MCF 10A (cell line): ENCODE measurements around a stretch of chr6.

DNA sequence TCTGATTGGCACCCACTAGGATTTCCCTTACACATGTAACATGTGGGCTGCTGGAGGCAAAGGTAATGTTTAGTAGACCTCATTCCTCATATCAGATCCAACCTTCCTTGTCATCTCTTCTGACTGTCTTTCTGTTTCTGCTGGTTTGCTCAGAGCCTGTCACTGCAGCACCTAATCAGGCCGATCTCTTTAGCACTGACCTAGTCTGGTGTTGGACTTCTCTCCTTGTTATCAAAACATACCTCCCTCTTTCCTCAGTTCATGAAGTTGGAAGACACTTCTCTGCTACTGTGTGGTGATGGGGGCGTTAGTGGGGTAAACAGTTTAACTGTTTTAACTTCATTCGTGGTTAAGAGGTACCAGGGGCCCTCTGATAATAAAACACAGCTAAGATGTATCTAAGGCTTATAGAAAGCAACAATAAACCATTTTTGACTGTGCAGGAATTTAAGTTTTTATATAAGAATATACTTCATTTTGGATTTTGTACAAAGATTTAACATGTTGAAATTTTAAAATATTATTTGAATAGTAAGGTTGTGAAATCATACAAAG is 54.6 kb upstream of the BACH2 start:
- PRO-cap, result no peak
- RRBS, result no CpG with 5 or more reads among the region's 3 CpGs

DNA sequence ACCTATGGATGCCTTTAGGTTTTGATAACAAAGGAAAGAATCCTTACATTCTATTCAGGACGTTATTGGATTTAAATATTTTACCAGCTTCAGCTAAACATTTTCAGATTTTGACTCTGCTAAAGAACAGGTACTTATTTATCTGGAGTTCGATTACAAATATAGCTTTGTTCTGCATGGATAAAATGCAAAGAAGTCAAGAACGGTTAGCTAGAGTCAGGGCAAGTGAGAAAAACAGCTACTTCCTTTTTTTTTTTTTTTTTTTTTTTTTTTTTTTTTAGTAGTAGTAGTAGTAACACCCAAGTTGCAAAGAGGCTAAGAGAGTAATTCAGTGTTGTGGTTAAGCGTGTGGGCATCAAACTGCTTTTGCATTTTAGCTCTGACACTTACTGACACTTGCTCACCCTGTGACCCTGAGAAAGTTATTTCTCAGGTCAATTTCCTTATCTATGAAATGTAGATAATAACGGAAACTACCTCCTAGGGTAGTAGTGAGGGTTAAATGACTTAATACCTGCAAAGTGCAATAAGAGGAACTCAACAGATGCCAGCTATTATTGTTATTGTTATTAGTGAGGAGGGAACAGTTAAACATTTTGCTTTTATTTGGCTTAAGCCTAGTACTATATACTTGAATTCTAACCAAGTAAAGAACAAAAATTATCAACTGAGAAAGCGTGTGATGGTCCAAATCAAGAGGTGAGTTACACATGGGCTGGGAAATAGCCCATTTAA is 86.6 kb upstream of the BACH2 start:
- PRO-cap, result no peak
- RRBS, result no CpG with 5 or more reads among the region's 6 CpGs

- PRO-cap, result no peak
- RRBS, result no CpG with 5 or more reads among the region's 6 CpGs
These were observed 96.5 kb upstream of the BACH2 start for GRCh38 chr6:90393099-90393652.

DNA sequence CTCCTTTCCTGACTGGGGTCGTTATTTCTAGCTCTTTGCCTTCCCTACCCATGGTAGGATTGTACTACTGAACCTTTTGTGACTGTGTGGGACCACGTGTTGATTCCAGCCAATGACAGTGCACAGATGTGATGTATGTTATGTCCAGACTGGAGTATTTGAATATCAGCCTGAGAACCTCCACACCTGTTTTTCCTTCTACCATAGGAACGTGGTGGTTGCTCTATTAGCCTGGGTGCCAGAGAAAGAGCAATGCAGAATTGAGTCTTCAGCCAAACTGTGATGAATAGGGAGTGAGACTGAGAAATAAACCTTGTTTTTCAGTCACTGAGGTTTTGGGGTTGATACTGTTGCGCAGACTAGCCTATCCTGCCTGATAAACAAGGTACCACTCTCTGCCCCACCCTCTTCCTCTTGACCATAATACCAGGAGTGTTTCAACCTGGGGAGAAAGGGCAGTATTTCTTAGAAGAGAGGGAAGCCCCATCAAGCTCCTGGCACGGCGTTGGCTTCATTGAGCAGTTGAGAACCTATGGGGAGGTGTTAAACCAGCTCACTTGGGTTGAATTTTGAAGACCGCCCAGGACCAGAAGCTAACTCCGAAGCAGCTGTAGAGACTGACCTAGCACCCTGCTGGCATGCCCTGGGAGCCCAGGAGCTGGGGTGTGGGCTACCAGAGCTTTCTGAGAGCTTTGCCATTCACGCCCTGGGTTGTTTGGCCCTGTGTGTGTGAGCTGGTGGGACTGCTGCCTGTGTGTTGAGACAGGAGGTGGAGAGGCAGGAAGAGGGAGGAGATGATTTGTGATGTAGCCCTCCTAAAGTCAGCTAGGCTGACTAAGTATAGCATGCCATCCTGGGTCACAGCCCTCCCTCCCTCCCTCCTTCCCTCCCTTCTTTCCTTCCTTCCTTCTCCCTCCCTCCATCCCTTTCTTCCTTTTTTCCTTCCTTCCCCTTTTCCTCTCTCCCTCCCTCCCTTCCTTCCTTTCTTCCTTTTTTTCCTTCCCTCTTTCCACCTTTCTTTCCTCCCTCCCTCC is 105.7 kb upstream of the BACH2 start:
- PRO-cap, result no peak
- RRBS, result no CpG with 5 or more reads among the region's 9 CpGs

DNA sequence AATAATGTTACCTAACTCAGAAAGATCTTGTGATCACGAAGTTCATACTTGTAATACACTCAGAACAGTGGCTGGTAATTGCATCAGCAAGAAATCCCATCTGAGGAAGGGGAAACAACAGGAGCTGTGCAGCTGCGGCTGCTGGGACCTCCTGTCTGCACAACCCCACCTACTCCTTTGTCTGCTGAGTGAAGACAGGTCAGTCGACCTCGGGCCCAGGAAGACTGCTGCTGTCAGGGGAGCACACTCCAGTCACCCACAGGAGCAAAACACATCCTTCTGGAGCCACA is 90.3 kb downstream of the MAP3K7 start:
- PRO-cap, result no peak
- RRBS, result no CpG with 5 or more reads among the region's 4 CpGs

DNA sequence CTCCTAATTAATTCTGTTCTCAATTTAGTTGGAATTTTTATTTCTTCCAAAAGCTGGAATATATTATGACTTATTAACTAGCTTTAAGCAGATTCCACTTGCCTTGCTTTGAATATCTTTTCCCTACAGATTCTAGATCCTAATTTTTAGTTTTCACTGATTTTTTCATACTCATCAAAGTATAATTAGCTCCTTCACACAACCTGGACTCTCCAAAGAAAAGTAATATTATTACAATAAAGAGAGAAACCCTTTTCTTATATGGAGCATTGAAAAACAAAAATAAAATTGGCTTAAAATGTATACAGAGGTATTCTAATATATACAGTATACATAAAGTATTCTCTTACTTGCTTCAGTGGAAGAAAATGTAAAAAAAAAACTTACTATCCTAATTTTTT is 894.6 kb downstream of the EPHA7 start:
- PRO-cap, result no peak

DNA sequence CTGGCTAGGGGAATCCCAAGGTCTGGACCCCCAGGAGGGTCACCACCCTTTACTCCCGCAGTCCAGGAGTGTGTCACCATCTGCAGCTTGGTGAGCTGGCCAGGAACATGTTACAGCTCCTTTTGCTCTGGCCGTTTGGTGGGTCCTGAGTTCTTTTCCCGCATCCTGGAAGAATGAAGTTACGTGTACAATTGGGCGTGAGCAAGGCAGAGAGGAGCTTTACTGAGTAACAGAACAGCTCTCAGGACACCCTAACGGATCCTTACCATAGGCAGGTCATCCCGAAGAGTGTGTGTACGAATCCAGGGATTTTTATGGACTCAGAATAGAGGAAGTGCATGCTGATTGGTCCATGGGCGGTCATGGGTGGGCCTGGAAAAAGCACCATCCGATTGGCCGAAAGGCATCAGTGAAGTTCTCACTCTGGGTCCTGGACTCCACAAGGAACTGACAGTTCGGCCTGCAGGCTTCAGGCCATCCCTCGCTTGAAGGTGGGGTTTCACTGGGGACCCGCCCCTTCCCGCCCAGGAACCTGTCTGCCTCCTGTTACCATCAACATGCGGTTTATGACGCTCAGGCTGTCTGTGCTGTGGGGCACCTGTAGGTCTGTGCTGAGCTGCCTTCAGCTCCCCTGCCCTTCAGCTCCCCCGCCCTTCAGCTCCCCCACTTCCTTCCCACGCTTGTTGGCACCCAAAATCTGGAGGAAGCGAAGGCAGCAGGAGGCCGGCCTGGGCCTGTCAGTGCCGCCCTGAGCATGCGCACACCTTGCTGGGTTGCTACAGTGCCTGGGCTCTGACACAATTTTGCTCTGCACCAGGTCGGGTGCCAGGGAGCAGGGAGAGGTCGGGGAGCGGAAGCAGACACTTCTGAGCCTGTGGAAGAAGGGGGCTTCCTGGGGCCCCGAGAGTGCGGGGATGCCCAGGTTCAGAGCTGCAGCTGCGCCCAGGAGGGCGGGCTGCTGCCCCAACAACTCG is 58.0 kb upstream of the MANEA start:
- PRO-cap, result no peak
- RRBS, result no CpG with 5 or more reads among the region's 31 CpGs

- PRO-cap, result no peak
- RRBS, result 0% methylated on average over 2 of the region's 10 CpGs
These were observed 130.8 kb downstream of the FHL5 start for GRCh38 chr6:96693438-96694502.

DNA sequence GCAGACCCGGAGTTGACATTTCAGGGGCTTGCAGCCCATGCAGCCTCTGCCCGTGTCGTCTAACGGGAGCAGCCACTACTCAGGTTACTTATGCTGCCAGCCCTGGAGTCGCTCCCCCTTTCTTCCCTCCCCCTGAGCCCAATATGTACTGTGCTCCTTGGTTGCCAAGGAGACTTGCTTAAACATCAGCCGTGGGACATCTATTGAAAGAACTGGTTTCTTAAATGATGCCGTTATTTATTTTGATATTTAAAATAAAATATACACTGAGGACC is 515 bp downstream of the KLHL32 start:
- PRO-cap, result no peak
- RRBS, result no CpG with 5 or more reads among the region's 7 CpGs

DNA sequence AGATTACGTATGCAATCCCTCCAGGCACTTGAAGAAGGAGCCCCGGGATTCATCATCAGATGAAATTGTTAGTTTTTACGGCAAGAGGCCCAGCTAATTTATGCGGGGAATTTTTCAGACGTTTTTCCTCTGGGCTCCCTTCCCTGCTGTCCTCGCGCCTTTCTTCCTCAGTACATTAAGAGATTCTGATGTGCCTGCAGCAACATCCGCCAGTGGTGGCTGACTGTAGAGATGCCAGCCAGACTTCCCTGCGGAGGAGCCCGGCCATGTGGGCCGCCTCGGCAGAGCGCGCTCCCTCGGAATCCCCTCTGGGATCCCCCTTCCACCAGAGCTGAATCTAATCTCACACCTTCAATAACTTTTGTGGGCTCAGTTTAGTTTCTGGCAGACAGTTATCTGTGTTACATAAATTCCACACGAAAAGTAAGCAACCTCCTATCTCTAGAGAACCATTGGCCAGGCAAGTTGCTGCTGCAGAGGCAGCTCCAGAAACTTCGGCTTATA is 46.3 kb upstream of the POU3F2 start:
- PRO-cap, result no peak
- RRBS, result no CpG with 5 or more reads among the region's 17 CpGs

- PRO-cap, result no peak
- RRBS, result 59% methylated on average over 11 of the region's 69 CpGs
These were observed 1.8 kb upstream of the POU3F2 start for GRCh38 chr6:98832293-98833183.

DNA sequence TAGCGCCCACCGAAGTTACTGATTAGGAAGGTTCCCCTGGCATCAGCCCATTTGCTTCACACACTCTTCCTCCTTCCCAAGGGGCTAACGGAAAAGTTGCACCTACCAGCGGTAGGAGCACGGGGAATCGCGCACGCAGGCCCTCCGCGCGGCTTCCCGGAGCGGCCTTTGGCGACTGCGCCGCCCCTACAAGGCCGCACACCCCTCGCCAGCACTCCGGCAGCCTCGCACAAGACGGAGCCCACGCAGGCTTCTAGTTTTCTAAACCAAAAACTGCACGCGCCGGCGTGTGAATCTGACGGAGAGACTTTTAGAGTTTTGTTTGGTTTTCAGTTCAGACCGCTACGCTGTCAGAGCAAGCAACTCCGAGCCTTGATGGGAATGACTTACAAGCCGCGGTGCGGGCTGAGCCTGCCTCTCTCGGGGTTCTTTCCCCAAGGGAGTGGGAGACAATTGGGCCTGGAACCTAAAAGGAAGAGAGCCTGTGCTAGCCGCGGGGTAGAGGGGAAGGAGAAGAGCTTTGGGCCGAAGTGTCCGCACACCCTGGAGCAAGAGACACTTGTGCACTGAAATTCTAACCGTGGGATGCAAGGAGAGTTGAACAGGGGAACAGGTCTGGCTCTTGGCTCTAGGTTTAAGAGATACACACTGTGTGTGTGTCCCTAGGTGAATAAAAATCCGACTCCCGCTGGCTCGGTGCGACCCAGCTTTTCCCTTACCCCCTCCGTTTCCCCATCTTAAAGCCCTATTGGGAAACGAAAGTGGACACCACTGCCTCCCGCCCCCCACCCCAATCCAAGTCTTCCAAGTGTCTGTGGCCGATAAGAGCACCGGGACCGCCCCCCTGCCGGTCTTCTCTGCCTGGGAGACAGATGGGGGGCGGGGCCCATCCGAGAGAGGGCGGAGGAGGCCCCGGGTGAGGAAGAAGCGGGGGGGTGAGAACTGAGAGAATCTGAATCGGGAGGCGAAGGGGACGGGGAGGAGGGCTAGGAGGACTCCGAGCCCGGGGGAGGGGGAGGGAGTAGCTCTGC is 652 bp upstream of the POU3F2 start:
- PRO-cap, result no peak
- RRBS, result 22% methylated on average over 20 of the region's 60 CpGs

- PRO-cap, result no peak
- RRBS, result no CpG with 5 or more reads among the region's 22 CpGs
These were observed 7.1 kb upstream of the COQ3 start for GRCh38 chr6:99400782-99401754.

DNA sequence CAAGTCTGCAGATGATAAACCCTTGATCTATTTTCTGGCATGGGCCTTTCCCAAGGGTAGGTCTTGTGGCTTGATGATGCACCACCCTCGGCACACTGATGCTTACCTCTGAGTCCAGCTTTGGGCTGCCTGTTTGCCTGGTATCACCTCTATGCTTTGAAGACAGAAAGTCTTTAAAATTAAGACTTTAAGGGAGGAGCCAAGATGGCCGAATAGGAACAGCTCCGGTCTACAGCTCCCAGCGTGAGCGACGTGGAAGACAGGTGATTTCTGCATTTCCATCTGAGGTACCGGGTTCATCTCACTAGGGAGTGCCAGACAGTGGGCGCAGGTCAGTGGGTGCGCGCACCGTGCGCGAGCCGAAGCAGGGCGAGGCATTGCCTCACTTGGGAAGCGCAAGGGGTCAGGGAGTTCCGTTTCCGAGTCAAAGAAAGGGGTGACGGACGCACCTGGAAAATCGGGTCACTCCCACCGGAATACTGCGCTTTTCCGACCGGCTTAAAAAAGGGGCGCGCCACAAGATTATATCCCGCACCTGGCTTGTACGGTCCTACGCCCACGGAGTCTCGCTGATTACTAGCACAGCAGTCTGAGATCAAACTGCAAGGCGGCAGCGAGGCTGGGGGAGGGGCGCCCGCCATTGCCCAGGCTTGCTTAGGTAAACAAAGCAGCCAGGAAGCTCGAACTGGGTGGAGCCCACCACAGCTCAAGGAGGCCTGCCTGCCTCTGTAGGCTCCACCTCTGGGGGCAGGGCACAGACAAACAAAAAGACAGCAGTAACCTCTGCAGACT is 202.4 kb upstream of the MCHR2 start:
- PRO-cap, result no peak
- RRBS, result no CpG with 5 or more reads among the region's 37 CpGs

DNA sequence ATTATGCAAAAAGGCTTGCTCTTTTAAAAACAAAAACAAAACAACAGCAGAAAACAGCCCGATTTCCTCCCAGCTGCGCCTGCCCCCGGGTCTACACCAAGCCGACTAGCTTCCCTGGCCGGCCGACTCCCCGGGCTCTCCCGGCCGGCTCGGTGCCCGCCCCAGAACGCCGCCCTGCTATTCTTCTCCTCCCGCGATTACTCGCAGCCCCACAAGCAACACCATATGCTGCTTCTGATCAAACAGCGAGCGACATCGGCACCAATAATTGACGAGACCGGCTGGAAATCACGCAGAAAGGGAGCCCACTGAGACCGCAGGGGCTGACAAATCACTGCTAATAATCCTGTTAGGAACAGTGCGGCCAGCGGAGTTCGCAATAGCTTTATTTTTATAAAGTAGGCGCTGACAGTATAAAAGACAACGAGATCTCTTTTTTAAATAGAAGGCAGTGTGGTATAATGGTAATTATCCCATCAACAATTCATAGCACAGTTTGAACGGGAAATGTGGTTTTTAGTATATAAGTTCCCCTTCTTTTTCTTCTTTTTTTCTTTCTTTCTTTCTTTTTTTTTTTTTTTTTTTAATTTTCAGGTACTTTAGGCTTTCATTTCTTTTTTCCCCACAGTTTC is 3.3 kb downstream of the SIM1 start:
- PRO-cap, result no peak
- RRBS, result no CpG with 5 or more reads among the region's 29 CpGs

GRCh38 chr6:103675706-103676091 is 1184.0 kb downstream of the HACE1 start:
- PRO-cap, result bidirectional peak, plus-strand start at chr6:103676016, minus-strand start at chr6:103675941
- RRBS, result no CpG with 5 or more reads among the region's 1 CpG

DNA sequence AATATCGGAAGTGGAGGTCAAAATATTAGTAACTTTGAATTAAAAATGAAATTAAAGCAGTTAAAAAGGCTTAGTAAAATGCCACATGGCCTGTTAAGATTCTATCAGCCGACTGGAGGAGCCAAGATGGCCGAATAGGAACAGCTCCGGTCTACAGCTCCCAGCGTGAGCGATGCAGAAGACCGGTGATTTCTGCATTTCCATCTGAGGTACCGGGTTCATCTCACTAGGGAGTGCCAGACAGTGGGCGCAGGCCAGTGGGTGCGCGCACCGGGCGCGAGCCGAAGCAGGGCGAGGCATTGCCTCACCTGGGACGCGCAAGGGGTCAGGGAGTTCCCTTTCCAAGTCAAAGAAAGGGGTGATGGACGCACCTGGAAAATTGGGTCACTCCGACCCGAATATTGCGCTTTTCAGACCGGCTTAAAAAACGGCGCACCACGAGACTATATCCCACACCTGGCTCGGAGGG is 1150.8 kb downstream of the HACE1 start:
- PRO-cap, result no peak
- RRBS, result no CpG with 5 or more reads among the region's 27 CpGs

DNA sequence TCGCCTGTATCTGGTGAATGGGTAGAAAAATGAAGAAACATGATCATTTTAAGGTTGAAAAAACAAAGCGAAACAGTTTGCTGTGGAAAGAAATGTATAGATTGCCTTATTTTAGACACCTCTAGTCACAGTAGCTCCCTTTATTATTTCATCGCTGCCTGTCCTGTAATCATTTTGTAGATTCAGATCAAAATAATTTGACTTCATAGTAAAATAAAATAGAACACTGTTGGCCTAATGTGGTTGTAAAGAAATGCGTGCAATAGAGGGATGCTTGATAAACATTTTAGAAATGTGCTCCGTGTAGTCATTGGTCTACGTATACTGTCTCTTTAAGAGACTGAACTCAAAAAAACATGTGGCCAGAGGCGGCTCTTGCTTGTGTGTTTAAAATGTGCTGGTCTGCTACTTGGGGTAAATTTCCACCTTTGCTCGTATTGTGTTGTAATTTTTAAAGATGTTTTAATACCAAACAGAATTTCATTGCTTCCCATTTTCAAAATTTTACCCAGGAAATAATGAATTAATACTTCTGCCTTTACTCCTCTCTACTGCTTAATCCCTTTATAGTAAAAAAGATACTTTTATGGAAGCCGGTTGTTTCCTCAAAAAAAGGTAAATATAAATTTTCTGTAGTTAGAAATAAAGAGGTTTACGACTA is 1.8 kb downstream of the LIN28B start:
- PRO-cap, result no peak
- RRBS, result no CpG with 5 or more reads among the region's 10 CpGs

- PRO-cap, result bidirectional peak, plus-strand start at chr6:105373054, minus-strand start at chr6:105372928
- RRBS, result no CpG with 5 or more reads among the region's 5 CpGs
These were observed 30.1 kb downstream of the PREP start for GRCh38 chr6:105372732-105373229.

GRCh38 chr6:105484642-105485034 is 81.8 kb upstream of the PREP start:
- PRO-cap, result no peak
- RRBS, result no CpG with 5 or more reads among the region's 6 CpGs